ENCODE measurements around the gene FASTKD1.

DNA sequence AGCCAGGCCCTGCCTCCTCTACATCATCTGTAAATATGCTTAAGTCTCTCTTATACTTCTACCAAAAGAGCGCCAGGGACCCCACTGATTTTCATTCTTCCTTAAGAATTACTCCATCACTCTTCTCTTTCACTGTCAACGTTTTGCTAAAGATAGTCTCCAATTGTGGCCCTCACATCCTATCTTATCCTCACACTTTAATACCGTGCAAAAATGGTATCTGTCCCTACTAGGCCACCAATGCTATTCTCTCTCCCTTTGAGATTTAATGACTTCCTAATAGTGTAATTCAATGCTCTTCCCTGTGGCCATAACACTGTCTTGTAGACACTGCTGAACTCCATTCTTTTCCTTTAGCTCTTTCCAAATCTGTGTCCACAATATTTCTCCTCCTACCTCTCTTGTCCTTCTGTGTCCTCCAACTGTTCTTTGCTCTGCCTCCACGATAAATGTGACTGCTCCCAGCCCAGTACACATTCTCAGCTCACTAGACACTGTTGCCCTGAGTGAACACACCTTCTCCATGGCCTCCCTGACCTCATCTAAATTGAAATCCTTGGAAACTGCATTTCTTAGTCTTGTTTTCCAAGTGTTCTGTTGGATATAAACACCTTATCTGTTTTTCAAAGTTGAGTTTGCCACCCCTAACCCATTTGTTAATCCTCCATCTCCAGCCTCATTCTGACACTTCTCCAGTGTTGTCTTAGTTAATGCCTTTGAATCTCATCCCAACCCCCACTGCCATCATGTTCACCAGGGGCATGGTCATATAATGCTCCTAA, 165.0 kb downstream of the STK39 start:
- PRO-cap, result no peak

DNA sequence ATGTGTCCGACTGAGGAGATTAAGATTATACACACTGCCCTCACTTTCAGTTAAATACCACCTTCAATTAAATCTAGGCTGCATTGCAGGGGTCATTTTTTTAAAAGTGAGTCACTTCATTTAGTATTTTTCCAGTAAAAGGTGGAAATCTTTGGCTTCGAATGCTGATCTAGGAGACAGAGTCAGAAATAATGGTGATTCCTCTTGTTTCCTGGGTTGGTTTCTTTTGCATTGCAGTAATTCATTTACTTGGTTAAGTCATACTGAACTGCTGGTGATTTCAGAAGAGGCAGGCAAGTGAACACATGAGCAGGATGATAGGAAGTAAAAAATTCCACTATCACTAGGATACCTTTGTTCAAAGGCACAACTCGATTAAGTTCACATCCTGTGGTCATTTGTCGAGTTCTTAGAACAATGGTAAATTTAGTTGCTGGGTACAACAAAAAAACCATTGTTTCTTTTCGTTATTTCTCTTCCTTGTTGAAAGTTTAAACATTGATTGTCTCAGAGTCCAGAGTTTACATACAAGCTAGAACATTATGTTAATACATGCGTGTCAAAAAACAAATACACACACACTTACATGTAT, 26.5 kb downstream of the STK39 start:
- PRO-cap, result no peak

DNA sequence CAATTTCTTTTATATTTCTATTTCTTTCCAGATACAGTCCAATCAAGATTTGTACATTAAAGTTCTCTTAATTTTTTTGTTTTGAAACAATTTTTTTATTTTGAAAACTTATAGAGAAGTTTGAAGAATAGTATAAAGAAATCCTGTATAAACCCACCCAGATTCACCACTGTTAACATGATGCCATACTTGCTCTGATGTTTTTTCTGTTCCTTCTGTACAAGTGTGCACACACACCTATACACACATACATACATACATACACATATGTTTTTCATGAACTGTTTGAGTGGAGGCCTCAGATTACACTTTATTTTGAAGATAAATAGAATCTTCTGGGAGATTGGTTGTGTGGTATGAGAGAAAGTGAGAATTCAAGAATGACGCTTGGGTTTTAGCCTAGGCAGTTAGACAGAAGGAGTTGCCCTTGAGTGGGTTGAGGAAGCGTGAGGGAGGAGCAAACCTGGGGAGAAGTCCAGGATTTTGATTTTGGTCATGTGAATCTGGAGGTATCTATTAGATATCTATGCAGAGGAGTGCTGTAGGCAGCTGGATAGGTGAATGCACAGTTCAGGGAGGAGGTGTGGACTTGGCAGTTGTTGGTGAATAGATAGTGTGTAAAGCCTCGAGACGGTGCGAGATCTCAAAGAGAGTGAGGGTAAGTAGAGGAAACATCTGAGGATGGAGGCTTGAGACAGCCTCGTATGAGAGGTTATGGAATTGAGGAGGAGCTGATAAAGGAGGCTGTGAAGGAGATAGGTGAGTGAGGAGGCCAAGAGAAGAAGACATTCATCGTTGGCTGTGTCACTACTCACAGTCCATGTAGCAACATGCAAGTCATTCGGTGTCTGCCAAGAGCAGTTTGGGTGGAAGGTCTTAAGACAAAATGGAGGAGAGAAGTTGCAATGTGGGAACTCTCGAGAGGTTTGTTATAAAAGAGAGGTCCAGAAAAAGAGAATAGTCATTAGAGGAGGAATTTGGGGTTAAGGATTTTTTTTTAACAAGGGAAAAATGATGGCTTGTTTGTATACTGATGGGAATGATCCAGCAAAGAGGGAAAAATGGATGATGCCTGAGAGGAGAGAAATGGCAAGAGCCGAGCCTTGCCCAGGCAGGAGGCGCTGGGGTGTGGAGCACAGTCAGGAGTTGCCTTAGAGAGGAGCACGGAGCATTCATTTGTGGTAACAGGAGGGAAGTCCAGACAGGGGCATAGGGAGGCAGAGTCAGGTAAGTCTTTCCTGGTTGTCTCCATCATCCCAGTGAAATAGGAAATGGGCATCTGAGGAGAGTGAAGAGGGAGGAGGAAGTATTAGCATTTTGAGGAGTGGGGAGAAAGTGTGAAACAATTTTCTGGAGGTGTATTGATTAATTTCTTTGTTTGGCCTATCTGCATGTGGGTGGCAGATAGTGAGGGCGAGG, 120.9 kb downstream of the CERS6 start:
- PRO-cap, result no peak

GRCh38 chr2:168632404-168633144, 169.9 kb upstream of the NOSTRIN start:
- PRO-cap, result no peak

- PRO-cap, result no peak
Measured at GRCh38 chr2:169074043-169075003, 5.0 kb downstream of the DHRS9 start.

GRCh38 chr2:169361392-169362169, 753 bp downstream of the LRP2 start:
- PRO-cap, result no peak

DNA sequence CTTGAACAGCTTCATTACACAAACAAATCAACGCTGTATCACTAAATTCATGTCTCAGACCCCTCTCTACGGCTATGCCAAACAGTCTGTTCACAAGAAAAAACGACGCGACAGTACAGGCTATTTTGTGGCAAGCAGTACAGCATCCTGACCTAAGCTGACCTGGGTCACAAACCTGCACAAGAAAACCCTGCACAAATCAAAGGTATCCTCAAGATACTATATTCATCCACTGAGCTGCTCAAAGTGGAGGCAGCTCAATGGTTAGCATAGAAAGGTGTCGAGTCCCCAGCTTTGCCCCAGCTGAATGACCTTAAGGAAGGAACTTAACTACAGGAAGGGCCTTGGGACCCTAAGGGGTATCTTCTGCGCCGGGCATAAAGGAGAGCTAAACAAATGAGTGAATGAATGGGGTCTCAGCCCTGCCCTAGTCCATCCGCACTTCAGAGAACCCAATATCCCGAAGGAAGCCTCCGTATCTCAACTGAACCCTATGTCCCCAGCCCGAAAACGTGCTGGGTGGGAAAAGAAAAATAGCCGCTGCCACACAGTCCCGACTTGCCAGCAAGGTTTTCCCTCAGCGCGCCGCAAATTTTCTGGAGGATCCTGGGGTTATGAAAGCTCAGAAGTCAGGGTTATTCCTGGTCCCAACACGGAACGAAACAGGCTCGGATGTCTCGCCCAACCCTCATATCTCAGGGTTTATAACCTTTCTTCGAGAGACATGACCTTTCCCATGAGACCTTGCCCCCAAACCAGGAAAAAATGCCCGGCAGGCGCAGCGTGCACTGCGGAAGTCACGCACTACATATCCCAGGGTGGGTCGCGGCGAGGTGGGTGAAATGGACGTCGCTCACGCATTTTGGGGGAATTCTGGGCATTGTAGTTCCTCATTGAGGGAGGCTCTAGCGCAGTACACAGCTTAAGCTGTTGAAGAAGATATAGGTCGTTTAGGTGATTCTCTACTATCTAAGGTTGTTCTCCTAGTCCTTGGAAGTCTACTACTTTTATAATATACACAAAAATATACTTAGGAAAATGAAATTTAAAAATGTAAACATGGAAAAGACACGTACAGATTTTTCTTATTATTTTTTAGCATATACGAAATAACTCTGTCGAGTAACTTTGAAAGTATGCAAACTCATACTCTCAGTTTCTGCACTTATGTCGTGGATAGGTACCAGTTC, at the start of gene FASTKD1:
Gene FASTKD1, minus strand, starts transcription at position 759 of the 1,190 bp plus-strand sequence.
- PRO-cap, result unidirectional peak, minus-strand start at position 757 of the sequence; unidirectional peak, minus-strand start at position 808 of the sequence

DNA sequence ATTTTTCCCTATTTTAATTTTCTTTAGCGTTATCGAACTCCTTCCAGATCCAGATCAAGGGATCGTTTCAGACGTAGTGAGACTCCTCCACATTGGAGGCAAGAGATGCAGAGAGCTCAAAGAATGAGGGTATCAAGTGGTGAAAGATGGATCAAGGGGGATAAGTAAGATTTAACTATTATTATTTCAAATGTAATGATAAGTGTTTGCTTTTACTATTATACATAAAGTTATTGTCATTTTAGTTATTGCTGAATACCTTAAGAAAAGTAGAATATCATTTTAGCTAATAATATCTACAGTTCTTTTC, 51.9 kb downstream of the PPIG start:
- PRO-cap, result no peak

DNA sequence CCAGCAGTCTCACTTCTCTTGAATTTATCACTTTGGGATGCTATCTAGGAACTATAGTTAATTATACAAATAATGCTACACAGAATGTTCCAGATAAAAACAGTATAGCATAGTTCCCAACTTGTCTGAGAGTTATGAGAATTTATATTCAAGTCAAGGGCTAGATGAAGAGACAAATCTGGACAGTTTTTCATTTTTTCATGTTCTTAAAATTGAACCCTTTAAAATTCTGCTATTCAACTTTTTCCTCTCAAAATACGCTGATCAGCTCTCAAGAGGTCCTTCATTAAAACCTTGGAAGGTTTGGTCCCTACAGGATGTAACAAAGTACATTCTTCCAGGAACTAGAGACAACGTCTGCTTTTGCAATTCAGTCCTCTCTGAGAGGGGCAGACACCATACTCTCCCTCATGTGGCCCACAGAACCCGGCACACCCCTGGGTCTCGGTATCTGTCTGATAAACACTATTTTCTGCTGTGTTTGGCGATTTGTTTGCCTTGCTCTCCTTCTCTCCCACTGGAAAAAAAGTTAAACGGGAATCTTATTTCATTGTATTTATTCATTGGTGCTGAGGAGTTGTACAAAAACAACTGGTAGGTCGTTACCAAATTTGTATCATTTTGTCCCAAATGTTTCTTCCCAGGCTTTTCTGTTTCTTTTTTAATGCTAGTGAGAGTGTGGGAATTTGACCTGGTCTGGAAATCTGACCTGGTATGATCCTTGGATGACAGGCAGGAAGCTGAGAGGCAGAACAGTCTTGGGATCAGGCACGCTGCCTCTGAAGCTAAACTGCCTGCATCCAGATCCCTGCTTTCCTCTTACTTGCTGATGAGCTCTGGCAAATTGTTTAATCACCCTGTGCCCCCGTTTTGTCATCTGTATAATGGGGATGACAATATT, 2.9 kb downstream of the KLHL23 start:
- PRO-cap, result bidirectional peak, plus-strand start at position 788 of the sequence, minus-strand start at position 519 of the sequence

DNA sequence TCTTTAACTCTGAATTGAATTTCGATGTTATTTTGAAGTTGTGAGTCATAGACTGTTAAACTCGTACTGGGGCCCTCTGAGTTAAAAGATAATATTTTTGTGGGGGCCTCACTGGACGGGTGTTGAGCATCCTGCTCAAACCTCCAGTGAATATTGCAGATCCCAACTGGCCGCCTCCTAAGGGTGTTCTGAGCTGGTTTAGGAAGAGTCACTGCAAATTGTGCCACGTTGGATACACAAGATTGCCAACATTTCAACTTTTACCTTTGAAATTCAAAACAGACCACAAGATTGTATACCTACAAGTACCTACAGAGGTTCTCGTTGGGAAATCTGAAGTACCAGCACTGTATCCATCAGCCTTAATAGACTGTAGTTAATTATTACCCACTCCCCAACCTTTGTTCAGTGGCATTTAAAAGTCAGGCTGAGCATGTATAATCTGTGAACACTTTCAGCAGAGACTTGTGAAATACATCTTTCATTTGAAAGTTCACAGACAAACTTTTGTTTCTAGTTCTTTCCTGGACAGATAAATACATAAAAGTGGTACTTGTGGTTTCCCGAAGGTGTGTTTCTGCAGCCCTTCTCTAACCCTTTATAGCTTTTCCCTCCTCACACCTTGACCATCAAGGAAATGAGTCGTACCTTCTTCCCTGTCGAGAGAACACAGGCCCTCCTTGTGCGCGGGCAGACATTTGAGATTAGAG, 27.9 kb downstream of the KLHL23 start:
- PRO-cap, result no peak

- PRO-cap, result no peak
Measured at GRCh38 chr2:169920566-169921450, 93.6 kb downstream of the UBR3 start.

- PRO-cap, result no peak
Measured at GRCh38 chr2:170013872-170014179, 164.1 kb upstream of the MYO3B start.

- PRO-cap, result no peak
Measured at GRCh38 chr2:170084482-170085672, 93.1 kb upstream of the MYO3B start.

DNA sequence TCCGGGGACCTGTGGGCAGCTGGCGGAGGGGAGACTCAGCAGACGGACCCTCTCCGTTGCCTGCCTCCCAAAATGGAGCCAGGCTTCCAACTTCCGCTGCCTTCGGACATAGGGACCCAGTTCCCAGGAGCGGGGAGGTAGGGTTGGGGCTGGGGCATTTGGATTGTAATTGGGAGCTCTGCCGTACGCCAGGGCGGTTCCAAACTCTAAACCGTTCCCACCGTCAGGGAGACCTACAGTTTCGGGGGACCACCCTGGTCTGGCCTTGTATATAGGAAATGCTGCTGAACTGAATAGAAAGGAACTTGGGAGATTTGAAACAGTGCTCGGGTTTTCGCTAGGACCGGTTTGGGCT, 2.3 kb downstream of the SP5 start:
- PRO-cap, result no peak

GRCh38 chr2:170770614-170771816, 837 bp downstream of the ERICH2 start:
- PRO-cap, result bidirectional peak, plus-strand start at chr2:170771048, minus-strand start at chr2:170770766

GRCh38 chr2:170986557-170987094, 57.6 kb downstream of the GORASP2 start:
- PRO-cap, result no peak

DNA sequence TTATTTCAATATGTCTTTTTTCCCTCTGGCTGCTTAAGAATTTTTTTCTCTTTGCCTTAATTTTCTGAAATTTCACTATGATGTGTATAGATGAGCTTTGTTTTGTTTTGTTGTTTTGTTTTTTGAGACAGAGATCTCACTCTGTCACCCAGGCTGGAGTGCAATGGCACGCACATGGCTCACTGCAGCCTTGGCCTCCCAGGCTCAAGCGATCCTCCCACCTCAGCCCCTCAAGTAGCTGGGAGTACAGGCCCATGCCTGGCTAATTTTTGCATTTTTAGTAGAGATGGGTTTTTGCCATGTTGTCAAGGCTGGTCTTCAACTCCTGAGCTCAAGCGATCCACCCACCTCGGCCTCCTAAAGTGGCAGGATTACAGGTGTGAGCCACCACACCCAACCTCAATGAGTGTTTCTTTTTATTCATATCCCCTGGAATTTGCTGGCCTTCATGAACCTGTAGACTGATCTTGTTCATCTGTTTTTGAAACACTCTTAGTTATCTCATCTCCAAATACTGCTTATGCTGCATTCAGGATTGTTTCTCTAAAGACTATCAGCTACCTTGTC, 110.2 kb downstream of the GORASP2 start:
- PRO-cap, result no peak

DNA sequence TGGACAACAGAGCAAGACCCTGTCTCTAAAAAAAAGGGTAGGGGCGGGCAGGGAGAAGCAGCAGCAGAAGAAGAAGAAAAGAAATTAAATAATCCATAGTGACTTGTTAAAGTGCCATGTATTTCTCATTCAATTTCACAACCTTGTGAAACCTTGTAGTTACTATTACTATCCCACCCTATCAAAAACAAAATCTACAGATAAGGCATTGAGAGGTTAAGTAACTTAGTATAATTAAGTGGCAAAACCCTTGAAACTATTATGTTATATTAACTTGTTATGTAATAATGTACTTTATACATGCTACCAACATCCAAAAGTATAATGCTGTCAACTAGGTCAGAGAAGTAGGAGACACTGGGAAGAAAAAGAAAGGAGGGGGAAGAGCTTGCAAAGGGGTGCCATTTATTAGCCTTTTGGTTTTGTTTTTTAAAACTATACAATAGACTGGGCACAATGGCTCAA, 11.5 kb downstream of the TLK1 start:
- PRO-cap, result no peak

DNA sequence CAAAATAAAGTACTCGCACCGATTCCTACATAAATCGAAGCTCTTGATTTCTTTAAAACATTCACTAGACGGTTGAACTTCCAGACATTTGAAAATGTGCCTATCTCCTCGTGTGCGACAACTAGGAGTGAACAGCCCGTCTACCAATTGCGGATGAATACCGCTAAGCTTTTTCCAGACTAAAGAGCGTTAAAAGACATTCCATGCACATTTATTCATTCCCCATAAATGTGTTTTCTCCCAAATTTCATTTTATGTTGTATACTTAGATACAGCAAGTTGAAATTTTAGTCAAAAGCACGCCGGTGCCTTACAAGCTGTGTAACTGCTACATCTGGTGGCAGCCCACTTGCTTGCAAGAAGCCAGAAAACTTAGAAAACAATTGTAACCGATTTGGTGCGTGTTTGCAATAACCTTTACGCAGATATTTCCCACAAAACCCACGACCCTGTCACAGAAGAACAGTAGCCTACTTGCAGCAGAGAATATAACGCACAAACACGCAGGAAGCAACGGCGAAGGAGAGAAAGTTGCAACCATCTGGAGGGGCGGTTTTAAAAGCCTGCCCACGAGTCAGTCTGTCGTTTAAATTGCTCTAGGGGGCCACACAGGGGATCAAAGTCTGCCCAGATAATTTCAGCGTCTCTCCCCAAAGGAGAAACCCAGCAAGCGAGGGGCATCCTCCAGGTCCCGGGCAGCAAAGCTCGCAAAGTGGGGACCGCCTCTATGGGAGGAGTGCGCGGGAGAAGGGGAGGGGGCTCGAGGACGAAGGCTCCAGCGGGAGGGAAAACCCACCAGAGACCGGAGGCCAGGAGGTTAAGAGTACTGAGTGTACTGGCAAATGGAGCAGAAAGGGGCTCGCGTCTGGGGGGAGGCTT, 1.3 kb downstream of the TLK1 start:
- PRO-cap, result unidirectional peak, plus-strand start at position 465 of the sequence; bidirectional peak, plus-strand start at position 798 of the sequence, minus-strand start at position 700 of the sequence

DNA sequence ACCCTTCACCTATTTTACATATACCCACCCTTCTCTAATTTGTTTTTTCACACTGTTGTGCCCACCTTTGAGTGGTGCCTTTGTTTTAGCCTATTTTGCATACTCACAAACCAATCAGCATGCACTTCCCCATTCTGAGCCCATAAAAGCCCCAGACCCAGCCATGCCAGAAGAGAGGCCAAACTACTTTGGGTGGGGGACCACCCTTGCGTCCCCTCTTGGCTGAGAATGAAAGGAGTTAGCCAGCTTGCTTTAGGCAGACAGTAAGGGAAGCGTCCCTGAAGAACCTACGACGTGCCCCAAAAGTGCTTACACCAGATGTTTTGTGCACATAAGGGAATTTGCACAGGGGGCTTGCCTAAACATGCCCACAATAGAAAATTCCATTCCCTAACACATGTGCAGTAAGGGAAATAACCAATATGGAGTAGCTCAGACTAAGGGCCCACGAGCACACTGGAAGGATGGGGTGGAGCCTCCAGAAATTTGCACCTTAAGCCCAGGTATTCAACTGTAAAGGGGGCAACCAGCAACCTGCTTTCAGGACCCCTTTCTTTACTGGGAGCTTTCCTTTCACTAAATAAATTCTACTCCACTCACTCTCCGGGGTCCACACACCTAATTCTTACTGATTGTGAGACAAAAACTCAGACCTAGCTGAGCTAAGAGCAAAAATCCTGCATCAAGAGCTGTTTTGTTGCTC, 2.8 kb downstream of the METTL8 start:
- PRO-cap, result no peak

Measured in cardiac septum (tissue), 1 donor.